Measurements from ENCODE around the genes SIK3 and MPZL3.

GRCh38 chr11:116790019-116790424 is 1.7 kb downstream of the APOA5 start:
- RRBS: no CpG with 5 or more reads among the region's 12 CpGs

- RRBS: no CpG with 5 or more reads among the region's 14 CpGs
Measured at GRCh38 chr11:116821646-116822133, 1.4 kb downstream of the APOA4 start.

DNA sequence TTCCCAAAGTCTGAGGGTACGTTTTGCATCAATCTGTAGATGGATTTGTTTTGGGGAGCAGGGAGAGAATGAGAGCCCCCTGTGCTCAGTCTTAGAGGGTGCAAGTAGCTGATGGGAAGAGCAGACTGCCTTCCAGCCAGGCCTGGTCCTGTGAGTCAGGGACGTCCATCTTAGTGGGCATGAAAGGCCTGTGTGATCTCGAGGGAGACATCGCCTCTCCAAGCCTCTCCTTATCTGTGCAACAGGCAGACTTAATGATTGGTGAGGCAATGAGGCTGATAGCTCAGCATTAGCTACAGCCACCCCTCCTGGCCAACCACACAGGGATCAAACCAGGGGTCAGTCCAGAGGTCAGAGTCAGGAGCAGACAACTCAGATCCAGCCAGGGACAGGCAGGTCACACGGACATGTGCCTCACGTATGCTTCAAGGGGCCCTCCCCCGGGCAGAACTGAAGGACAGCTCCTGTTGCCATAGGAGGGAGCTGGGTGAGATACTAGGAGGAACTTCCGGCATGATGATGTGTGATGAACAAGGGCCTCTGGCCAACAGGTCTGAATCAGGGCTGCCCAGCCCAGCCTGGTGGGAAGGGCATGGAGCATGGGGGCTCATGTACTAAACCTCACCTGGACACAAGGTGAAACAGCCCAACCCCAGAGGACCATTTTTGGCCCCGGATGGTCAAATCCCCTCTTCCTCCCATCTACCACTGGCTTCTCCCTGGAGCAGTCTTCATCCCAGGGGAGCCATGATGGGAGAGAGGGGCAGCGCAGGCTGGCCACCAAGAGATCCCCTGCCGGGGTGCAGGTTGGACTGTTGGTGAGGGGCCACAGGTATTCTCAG is 2.8 kb upstream of the APOC3 start:
- RRBS: 81% methylated on average over 2 of the region's 11 CpGs

DNA sequence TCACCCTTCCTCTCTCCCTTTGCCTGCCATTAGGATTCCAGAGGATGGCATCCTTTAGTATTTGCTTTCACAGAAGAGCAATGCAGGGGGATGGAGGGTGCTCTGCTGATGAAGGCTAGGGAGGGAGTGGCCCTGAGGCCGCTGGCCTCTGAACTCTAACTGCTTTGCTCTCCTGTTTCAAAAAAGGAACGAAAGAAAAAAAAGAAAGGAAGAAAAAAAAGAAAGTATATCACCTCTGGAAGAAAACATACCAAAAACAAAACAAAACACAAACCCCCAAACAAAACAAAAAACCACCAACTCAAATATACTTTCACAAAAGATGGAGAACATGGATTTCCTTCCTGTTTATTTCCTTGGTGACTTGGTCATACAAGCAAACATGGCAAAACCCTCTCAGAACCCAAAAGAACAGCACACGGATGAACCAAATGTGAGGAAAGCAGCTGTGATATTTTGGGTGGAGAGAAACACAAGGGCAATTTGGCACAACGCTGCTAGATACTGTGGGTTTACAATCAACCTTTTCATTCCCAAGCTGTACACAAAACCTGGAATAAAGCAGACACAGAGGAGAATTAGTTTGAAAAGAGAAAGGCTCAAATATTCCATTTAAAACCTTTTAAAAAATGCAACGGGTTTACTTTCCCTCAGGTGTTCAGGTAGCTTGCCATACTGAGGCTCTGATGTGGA is 7.8 kb upstream of the APOA1 start:
- RRBS: no CpG with 5 or more reads among the region's 5 CpGs

- RRBS: no CpG with 5 or more reads among the region's 10 CpGs
Measured at GRCh38 chr11:116924728-116925597, 87.5 kb upstream of the APOA1 start.

- RRBS: no CpG with 5 or more reads among the region's 5 CpGs
Measured at GRCh38 chr11:116933594-116934651, 96.5 kb upstream of the APOA1 start.

DNA sequence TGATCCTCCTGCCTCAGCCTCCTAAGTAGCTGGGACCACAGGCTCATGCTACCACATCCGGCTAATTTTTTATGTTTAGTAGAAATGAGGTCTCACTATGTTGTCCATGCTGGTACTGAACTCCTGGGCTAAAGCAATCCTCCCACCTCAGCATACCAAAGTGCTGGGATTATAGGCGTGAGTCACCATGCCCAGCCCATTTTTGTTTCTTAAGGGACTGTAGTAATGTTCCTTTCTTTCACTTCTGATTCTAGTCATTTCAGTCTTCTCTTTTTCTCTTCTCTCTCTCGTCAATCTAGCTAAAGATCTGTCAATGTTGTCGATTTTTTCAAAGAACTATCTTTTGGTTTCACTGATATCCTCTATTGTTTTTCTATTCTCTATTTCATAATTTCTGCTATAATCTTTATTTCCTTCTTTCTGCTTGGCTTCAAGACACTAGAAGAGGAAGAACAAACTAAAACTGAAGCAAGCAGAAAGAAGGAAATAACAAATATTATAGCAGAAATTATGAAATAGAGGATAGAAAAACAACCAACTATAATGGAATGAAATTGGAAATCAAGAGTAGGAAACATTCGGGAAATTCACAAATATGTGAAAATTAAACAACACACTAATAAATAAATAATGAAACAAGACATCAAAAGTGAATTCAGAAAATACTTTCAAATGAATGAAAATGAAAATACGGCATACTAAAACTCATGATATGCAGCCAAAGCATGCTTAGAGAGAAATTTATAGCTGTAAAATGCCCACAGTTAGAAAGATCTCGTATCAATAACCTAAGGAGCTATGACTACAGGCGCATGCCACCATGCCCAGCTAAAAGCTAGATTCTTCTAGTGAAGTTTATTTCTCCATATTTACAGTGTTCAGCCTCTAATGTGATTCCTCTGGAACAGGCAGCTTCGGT is 111.2 kb upstream of the APOA1 start:
- RRBS: no CpG with 5 or more reads among the region's 9 CpGs

DNA sequence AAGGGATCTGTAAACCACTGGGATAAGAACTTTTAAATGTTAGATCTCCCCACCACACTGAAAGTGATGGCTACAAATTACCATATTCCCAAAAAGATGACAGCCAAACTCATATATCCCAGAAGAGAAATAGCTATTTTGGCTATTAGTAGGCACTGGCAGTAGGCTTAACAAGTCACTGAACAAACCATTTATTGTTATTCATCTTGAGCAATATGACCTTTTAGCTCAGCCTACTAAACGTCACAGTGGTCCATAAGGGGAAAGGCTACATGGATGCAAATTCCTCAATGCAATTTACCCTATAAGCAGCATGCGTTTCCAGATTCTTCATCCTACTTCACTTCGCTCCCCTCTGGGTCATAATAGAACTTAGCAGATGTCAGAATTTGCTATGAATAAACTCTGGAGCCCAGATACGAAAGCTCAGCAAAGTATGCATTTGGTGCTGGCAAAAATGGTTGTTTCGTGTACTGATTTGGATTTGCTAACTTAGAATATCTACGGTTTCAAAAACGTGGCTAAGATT is 114.0 kb downstream of the SIK3 start:
- RRBS: no CpG with 5 or more reads among the region's 7 CpGs

DNA sequence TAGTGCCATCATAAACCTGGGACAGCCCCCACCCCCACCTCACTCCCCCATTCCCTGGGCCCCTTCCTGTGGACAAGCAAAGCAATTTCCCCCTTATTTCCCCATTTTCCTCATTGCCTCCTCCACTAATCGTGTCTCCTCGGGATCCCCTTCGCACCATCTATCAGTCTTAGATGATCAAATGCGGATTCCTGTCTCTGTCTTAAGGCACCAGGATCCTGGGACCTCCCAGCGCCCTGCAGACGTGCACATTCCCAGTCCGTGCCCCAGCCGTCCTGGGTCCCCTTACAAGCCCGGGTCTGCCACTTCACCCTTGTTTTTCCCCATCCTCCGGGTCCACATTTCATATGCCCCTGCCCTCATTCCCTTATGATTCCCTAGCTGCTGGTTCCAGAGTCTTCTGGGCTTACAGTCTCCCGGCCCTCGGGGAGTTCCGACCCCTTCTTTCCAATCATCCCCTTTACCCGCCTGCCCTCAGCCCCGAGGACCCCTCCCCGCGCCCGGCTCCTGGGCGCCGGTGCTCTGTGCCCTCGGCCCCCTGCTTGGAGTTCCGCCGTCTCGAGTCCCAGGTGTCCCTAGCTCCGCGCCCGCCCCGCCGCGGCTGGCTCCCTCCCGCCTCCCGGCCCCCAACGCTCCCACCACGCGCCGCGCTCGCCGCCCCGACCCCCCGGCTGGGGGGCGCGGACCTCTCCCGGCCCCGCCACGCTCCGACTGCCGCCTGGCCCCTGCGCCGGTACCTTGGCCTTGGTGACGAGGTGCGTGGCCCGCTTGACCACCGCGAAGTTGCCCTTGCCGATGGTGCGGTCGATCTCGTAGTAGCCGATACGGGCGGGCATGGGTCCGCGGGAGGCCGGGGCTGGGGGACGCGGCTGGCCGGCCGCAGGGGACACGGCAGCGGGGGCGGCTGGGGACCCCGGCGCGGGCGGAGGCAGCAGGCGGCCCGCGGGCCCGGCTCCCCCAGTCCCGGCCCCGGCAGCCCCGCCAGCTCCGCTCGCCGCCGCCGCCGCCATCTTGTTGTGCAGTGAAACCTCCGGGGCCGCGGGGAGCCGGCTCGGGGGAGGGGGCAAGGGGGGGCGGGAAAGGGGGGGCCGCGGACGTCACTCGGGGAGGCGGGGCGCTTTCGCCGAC is at the start of gene SIK3:
SIK3 (minus strand) TSS at position 1,023 of the 1,128 bp plus-strand sequence.
- RRBS: 4% methylated on average over 63 of the region's 103 CpGs

GRCh38 chr11:117098534-117099609 is 644 bp upstream of the SIK3 start:
- RRBS: 3% methylated on average over 10 of the region's 45 CpGs

DNA sequence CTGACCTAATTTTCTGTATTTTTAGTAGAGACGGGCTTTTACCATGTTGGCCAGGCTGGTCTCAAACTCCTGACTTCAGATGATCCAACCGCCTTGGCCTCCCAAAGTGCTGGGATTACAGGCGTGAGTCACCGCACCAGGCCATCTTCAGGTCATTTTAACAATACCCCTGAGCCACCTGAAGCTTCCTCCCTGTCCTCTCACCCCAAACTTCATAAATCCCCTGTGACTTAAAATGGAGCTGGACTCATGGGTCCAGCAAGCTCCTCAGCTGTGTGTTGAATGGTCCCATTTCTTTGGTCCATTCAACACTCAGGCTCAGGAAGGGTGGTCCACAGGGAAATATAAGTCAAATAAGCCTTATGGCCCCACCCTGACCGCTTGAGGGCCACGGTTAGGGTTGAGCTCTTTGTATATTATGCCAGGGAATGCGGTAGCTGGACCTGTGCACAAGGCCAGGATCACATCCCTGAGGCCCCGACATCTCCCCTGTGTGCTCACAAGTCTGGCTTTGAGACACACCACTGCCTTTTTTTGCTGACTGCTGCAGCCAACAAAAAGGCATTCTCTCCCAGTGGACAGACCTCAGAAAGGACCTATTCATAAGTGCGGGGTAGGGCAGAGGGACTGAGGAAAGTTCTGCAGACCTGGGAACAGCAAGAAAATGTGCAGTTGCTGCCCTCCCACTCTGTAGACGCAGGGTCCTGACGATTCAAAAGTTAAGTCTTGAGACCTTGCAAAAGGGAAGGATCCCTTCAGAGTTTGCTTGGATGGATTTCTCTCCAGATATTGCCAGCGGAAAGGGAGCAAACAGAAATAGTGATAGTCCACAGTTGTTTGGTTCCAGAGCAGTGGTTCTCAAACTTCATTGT is 3.5 kb upstream of the SIDT2 start:
- RRBS: no CpG with 5 or more reads among the region's 12 CpGs

- RRBS: 50% methylated on average over 2 of the region's 10 CpGs
Measured at GRCh38 chr11:117299173-117300106, 16.6 kb downstream of the BACE1 start.

- RRBS: no CpG with 5 or more reads among the region's 3 CpGs
Measured at GRCh38 chr11:117371027-117371471, 43.4 kb downstream of the CEP164 start.

- RRBS: 0% methylated on average over 2 of the region's 18 CpGs
Measured at GRCh38 chr11:117817222-117817929, 7.2 kb downstream of the FXYD2 start.

DNA sequence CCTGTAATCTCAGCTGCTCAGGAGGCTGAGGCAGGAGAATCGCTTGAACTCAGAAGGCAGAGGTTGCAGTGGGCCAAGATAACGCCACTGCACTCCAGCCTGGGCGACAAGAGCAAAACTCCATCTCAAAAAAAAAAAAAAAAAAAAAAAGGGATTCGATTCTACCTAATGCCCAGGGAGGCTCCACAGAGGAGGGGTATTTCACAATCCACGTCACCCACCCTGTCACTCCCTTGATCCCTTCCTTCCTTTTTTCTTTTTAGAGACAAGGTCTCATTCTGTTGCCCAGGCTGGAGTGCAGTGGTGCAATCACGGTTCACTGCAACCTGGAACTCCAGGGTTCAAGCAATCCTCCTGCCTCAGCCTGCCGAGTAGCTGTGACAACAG is 11.5 kb upstream of the FXYD2 start:
- RRBS: no CpG with 5 or more reads among the region's 7 CpGs

- RRBS: no CpG with 5 or more reads among the region's 18 CpGs
Measured at GRCh38 chr11:117837326-117838241, 13.0 kb upstream of the FXYD2 start.

GRCh38 chr11:118011784-118012828 is 25.9 kb downstream of the IL10RA start:
- RRBS: no CpG with 5 or more reads among the region's 10 CpGs

DNA sequence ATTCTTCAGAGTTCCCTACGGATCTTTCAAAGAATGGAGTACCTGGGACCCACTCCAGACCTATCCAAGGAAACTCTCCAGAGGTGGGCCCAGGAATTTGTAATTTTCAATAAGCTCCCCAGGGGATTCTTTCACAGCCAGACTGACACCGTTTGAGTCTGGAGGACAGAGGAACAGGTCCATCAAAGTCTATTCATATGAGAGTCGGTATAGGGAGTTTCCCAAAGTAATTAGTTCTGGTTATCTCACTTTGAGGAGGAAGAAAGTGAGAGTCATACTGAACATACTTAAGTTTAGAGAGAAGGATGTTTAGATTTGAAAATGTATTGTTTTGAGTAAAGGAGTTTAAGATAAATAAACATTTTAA is 30.3 kb upstream of the TMPRSS4 start:
- RRBS: no CpG with 5 or more reads among the region's 3 CpGs

DNA sequence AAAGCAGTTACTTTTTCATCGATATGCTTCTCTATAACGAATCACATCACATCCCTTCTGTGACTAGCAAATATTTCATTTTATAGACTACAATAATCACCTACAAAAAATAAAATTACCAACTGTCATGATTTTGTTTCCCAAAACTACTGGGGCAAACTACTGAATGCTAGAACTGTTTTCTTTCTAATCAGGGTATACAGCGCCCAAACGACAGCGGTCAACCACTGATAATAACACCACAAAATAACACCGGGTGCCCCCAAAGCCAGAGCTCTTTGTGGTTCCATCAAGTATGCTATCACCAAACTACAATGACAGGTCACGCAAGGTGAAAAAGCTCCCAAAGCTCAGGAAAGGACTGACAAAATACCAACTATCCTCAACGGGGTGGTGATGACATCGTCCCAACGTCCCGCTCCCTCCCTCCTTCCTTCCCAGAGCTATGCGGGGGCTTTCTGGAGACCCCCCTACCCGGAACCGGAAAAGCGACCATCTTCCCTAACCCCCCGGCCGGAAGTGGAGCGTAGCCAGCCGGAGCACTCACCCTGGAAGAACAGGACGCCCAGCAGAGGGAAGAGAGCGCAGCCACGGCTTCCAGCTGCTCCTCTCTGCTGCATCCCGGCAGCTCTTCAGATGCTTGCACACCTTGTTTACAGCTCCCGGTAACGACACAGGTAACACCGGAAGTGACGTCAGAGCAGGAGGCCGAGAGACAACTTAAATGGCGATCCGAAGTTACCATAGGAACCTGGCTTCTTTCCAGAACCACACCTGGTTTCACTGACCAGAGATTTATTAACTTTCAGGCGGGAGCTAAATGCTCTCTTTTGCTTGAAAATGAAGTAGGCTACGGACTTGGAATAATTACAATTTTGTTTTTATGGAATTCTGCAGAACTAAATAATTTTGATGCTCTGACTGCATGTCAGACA is at the start of gene MPZL3:
MPZL3 (minus strand) TSS at position 691 of the 935 bp plus-strand sequence.
- RRBS: 2% methylated on average over 5 of the region's 32 CpGs